Heart right ventricle (tissue), 2 donors: ENCODE measurements around the genes IL32 and CREBBP.

- PRO-cap, 2 experiments: no peak in any of the 2 experiments
Observed at GRCh38 chr16:3038218-3038726, 1.5 kb upstream of the BICDL2 start.

GRCh38 chr16:3065128-3066132 lies at the start of gene IL32:
Gene IL32 (plus strand): TSS chr16:3065640.
- PRO-cap, 2 experiments: peak in 2 of 2 experiments; most common plus-strand start chr16:3065358 (in 2); most common minus-strand start chr16:3065192 (in 1)

GRCh38 chr16:3070062-3070440 lies 4.6 kb downstream of the IL32 start:
- PRO-cap, 2 experiments: no peak in any of the 2 experiments

- PRO-cap, 2 experiments: no peak in any of the 2 experiments
Observed at GRCh38 chr16:3086367-3086805, 12.7 kb downstream of the ZSCAN10 start.

DNA sequence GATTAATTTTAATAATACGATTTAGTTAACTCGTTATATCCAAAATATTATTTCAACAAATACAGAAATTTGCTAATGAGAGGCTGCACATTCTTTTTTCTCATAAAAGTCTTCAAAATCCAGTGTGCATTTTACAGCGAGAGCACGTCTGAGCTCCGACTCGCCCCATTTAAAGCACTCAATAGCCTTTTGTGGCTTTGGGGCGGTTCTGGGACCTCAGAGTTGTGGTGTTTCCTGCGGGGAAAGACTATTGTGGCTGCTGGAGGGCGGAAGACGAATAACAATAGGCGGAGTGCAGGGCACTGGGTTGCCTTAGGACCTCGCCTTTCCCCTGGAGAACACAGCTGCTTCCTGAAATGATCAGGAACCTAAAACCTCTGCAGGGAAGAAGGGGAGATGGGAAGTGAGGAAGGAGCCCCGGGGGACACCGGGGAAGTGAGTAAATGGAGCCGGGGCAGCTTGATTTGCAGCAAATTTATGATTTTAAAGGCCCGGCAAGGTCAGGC lies 3.0 kb upstream of the ZSCAN10 start:
- PRO-cap, 2 experiments: peak in 2 of 2 experiments; most common plus-strand start position 315 of the sequence (in 1); most common minus-strand start position 162 of the sequence (in 1)

- PRO-cap, 2 experiments: no peak in any of the 2 experiments
Observed at GRCh38 chr16:3125430-3126321, 9.2 kb upstream of the ZNF213 start.

- PRO-cap, 2 experiments: no peak in any of the 2 experiments
Observed at GRCh38 chr16:3182523-3183202, 47.8 kb downstream of the ZNF213 start.

- PRO-cap, 2 experiments: no peak in any of the 2 experiments
Observed at GRCh38 chr16:3187862-3188695, 46.9 kb downstream of the ZNF200 start.

- PRO-cap, 2 experiments: no peak in any of the 2 experiments
Observed at GRCh38 chr16:3188696-3189813, 45.9 kb downstream of the ZNF200 start.

GRCh38 chr16:3193713-3194116 lies 41.2 kb downstream of the ZNF200 start:
- PRO-cap, 2 experiments: no peak in any of the 2 experiments

- PRO-cap, 2 experiments: no peak in any of the 2 experiments
Observed at GRCh38 chr16:3311526-3312150, 6.3 kb downstream of the ZNF75A start.

- PRO-cap, 2 experiments: no peak in any of the 2 experiments
Observed at GRCh38 chr16:3468193-3468577, 24.7 kb downstream of the NAA60 start.

GRCh38 chr16:3520296-3521241 lies 19.8 kb downstream of the CLUAP1 start:
- PRO-cap, 2 experiments: no peak in any of the 2 experiments

- PRO-cap, 2 experiments: no peak in any of the 2 experiments
Observed at GRCh38 chr16:3578219-3578540, 977 bp upstream of the NLRC3 start.

GRCh38 chr16:3608686-3609230 lies 2.6 kb downstream of the SLX4 start:
- PRO-cap, 2 experiments: no peak in any of the 2 experiments

- PRO-cap, 2 experiments: no peak in any of the 2 experiments
Observed at GRCh38 chr16:3626343-3626817, 15.0 kb upstream of the SLX4 start.

DNA sequence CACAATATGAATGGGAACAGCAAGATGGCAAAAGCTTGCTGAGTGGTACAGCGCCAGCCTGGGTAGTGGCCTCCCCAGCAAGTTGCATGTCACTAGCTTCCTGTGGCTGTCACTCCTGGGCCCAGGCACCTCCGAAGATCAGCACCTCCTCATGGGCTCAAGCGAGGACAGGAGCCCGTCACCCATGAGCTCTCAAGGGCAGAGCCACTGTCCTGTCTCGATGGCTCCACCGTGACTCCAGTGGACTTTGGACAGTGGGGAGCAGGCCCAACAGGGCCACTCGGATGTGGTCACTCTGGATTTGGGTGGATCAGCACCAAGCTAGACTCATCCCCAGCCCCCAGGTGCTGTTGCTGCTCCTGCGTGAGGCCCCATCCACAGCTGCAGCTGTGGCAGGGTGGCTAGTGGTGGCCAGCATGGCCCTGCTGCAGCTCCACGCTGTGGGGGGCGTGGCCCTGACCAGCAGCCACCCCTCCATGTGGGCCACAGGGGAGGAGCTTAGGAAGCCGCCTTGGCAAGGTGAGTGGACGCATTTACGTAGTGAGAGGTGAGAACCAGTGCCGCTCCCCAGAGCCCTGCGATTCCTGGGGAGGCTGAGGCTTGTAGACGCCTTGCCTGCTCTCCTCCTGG lies 13.7 kb upstream of the DNASE1 start:
- PRO-cap, 2 experiments: no peak in any of the 2 experiments

DNA sequence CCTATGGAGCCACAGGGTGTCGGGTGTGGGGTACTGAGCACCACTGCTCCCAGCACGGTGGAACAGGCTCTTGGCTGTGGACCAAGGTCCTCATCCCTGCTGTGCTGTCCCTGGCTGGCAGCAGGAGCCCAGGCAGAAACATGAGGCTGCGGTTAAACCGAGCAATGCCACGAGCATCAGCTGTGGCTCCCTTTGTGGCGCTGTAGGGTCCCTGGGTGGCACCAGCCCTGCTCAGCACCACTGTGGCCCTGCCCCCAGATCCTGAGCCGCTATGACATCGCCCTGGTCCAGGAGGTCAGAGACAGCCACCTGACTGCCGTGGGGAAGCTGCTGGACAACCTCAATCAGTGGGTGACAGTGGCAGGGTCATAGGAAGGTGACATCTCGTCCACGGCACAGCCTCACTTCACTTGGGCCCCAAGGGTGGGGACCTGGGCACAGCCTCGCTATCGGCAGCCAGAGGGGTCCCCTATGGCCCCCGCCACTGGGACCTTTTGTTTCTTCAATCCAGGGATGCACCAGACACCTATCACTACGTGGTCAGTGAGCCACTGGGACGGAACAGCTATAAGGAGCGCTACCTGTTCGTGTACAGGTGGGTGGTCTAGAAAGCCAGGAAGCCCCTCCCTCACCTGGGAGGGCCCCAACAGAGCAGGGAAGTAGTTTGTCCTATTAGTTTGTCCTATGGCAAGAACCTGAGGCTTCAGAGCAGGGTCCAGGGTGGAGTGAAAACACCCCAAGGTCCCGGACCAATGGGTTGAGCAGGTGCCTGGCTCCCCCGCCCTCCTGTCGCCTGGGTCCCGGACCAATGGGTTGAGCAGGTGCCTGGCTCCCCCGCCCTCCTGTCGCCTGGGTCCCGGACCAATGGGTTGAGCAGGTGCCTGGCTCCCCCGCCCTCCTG lies 1.4 kb downstream of the DNASE1 start:
- PRO-cap, 2 experiments: no peak in any of the 2 experiments

- PRO-cap, 2 experiments: no peak in any of the 2 experiments
Observed at GRCh38 chr16:3727923-3728462, 10.7 kb upstream of the TRAP1 start.

DNA sequence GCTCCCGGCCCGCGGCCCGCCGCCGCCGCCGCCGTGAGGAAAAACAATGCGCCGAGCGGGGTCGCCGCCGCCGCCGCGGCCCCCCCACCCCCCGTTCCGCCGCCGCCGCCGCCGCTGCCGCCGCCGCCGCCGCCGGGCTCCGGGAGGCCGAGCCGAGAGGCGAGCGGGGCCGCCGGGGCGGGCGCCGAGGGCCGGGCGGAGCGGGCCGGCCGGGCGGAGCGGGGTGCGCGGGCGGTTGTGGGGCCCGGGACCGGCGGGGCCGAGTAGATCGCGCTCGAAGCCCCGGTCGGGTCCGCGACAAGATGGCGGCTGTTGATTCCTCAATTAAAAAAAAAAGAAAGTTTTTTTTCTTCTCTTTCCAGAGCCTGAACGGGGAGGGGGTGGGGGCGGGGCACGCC lies at the start of gene CREBBP:
Gene CREBBP, minus strand, starts transcription at position 326 of the 398 bp plus-strand sequence.
- PRO-cap, 2 experiments: peak in 2 of 2 experiments; most common minus-strand start position 326 of the sequence (in 2)